Neutrophil (primary cell): ENCODE results near the genes EVA1C and SON.

- PRO-cap, result no peak
These were observed 75.6 kb downstream of the HUNK start for GRCh38 chr21:31948289-31948998.

- PRO-cap, result no peak
These were observed 85.3 kb downstream of the HUNK start for GRCh38 chr21:31958213-31958431.

DNA sequence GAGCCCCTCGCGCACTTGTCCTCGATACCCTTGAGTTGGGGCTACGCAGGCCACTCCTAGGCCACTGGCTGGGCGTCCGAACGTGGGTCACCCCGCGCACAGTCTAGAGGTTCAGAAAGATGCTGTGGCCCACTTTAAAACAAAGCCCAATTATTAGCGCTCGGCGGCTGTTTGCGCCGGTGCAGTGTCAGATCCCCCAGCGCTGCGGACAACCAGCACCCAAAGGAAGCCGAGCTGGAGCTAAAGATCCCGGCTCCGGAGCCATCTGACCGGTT is 740 bp upstream of the EVA1C start:
- PRO-cap, result no peak

- PRO-cap, result no peak
These were observed at the start of gene EVA1C for GRCh38 chr21:32412543-32413619. EVA1C (plus strand) TSS chr21:32412706.

GRCh38 chr21:32414864-32415816 is 2.6 kb downstream of the EVA1C start:
- PRO-cap, result no peak

DNA sequence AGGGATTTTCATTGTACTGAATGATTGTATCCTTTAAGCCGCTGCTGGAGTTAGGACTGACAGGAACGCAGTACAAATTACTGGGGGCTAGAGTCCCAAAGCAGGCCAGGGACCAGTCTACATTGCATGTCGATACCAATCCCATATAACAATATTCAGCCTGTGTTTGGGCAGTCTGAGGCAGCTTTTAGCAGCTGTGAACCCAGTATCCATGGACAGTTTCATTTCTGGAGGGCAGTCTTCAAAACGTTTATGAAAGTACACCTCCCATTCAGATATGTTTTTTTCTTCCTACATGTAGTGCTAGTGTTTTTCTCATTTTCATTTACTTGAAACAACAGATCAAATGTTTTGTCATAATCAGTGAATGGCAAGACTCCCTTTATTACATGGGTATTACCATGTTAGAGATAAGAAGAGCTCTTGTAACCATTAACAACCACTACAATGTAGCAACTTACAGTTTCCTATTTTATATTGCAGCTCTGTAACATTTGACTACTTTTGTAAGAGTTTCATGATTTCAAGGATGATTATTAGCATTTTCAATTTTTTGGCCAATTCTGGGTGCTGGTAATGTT is 4.0 kb upstream of the SYNJ1 start:
- PRO-cap, result no peak

DNA sequence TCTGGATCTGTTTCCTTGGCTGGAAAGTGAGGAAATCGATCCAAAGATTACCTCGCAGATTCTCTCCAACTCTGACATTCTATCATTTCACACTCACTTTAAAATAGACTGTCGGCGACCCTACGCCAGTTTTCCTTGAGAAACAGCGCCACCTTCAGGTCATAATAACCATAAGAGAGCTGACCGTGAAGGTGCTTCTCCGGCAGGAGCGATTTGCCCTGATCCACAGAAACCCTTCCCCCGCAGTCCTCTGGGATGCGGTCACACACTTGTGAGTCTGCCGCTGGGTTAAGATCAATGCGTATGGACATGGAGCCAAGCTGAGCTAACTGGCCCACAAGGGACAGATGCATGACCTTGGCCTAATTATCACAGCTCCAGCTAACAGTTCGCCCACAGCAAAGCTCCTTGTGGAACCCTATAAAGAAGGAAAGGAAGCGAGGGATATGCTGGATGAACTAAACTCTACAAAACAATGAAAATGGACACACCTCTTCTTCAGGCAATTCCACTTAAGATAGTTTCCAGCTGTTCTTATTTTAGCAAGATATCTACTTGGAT is 32.8 kb upstream of the IFNAR2 start:
- PRO-cap, result no peak

DNA sequence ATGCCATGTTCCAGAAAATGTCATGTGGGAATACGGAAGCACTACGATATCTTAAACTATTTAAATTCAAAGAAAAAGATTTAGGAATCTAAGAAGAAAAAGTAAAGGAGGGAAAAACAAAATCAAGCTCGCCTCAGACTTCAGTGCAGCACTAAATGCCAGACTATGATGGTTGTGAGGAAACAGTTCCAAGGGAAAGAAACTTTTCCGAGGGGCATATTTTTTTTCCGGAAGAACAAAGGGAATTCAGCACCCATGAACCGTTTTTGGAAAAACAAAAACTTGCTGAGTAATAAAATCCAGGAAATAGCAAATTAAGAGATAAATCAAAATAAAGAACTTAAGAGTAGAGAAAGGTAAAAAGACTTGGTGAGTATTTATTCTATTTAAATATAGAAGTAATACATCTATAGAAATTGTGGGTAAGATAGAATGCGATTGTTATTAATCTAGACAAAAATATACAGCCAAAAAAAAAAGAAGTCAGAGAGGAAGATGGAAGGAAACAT is 3.8 kb downstream of the IFNAR2 start:
- PRO-cap, result no peak

GRCh38 chr21:33268760-33269688 is 2.9 kb downstream of the IL10RB start:
- PRO-cap, result no peak

DNA sequence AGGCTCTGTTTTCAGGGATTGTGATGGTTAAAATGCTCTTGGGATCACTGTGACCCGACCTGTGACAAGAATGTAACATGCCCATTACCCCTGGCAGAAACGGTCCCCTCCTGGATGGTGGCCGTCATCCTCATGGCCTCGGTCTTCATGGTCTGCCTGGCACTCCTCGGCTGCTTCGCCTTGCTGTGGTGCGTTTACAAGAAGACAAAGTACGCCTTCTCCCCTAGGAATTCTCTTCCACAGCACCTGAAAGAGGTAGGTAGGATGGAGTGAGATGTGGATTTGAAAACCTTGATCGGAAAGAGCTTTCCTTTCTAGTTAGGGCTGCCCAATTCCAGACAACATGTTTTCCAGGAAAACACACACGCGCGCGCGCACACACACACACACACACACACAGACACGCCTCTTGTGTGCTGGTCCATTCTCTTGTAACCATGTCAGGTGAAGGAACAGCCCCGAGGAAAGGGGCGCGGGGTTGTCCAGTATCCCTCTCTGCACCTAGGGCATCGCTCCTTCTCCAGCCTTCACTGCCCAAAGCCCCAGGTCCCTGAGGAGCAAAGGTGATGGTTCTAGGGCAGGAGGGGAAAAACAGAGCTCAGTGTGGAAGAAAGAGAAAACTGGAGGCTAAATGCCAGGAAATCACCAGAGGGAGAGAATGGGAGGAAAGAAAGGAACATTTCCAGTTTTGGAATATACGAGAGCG is 22.0 kb downstream of the IL10RB start:
- PRO-cap, result no peak

DNA sequence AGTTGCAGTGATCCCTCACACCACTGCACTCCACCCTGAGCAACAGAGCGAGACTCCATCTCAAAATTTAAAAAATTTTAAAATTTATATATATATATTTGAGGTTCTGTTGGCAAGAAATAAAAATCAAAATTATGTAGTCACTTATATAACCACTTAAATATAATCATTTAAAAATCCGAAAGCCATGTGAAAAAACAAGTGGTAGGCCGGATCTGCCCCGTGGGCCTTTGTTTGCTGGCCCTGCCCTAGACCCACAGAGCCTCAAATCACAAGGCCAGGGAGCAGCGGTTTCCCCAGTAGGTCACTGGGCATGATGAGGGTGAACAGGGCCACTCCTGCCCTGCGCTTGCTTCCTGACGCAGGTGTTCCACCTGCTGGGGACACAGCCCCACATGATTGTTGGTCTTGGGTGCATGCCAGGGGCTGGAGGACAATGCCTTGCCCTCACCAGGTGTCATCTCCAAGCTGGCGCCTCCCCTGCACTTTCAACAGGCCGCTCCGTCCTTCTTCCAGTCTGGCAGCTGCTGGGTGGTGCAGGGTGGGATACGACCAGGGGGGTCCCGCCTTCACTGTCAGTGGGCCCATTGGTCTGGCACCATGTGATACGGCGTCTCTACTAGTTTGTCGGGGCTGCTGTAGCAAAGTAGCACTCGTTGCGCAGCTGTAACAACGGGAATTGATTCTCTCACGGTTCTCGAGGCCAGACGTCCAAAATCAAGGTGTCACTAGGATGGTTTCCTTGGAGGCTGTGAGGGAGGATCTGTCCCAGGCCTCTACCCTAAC is 24.3 kb downstream of the IL10RB start:
- PRO-cap, result no peak

DNA sequence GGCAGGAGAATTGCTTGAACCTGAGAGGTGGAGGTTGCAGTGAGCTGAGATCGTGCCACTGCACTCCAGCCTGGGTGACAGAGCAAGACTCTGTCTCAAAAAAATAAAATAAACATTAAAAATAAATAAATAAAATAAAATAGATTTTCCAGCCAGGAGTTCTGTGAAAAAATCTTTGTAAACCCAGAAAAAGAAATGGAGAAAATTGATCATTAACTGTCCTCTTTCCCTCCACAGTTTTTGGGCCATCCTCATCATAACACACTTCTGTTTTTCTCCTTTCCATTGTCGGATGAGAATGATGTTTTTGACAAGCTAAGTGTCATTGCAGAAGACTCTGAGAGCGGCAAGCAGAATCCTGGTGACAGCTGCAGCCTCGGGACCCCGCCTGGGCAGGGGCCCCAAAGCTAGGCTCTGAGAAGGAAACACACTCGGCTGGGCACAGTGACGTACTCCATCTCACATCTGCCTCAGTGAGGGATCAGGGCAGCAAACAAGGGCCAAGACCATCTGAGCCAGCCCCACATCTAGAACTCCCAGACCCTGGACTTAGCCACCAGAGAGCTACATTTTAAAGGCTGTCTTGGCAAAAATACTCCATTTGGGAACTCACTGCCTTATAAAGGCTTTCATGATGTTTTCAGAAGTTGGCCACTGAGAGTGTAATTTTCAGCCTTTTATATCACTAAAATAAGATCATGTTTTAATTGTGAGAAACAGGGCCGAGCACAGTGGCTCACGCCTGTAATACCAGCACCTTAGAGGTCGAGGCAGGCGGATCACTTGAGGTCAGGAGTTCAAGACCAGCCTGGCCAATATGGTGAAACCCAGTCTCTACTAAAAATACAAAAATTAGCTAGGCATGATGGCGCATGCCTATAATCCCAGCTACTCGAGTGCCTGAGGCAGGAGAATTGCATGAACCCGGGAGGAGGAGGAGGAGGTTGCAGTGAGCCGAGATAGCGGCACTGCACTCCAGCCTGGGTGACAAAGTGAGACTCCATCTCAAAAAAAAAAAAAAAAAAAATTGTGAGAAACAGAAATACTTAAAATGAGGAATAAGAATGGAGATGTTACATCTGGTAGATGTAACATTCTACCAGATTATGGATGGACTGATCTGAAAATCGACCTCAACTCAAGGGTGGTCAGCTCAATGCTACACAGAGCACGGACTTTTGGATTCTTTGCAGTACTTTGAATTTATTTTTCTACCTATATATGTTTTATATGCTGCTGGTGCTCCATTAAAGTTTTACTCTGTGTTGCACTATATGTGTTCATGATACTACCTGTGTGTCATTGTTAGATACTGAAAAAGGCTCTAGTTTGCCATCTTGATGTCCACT is 28.3 kb upstream of the IFNAR1 start:
- PRO-cap, result no peak

DNA sequence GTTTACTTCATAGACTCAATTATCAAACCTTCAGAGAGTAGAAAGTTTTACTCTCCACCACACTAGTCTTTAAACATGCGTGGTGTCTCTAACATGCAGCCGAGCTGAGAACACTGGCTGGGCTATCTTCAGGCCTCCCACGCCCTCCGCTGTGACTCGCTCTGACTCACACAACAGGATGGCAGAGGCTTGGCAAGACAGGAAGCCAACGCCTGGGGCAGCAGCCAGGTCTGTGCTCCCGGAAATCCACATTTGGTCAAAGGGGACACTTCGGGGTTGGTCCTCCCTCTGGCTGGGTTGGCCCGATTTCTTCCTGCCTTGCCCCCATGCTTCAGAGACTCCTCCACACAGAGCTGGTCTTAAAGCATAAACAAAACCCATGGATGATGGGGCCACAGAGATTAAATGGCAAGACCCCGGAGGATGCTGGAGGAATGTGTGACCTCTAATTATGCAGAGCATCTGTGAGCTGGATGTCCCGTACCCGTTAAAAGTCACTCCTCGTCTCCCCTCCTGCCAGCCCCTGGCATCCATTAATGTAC is 22.6 kb upstream of the IFNGR2 start:
- PRO-cap, result unidirectional peak, minus-strand start at position 115 of the sequence

GRCh38 chr21:33434594-33435373 is 31.6 kb downstream of the IFNGR2 start:
- PRO-cap, result no peak

GRCh38 chr21:33441824-33442665 is 37.7 kb downstream of the TMEM50B start:
- PRO-cap, result no peak

DNA sequence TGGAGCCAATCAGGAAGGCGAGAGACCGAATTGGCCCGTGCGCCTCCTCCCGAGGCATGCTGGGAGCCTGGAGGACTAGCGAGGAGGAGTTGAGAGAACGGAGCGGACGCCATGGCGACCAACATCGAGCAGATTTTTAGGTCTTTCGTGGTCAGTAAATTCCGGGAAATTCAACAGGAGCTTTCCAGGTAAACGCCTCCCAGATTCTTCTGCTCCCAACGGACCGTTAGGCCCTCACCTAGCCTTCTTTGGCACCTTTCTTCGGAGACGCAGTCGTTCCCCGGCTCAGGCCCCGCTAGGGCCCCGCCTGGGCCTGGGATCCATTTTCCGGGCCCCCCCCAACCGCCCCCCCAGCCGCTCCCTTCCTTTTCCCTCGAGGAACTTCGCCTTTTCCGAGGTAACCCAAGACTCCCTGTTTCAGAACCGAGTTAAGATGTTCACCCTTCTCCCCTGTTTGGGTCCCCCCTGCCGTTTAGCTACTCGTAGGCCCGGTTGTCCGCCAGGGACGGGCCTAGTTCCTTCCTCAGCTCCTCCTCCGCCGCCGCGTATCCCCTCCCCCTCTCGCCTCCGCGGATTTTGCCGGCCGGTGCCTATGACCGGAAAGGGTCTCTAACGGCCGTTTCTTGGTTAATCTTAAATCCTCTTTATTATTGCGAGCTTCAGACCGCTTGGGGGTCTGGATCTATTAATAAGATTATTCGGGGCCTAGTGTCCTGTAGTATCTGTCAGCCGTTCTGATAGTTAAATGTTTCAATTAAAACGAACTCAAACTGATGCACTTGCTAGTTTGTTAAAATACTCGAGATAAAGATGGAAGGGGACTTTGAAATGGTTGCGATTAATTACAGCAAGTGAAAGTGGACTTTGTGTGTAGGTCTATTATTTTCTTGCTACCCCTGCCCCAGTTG is at the start of gene SON:
Gene SON (plus strand): TSS at position 57 of the 908 bp plus-strand sequence.
- PRO-cap, result bidirectional peak, plus-strand start at position 81 of the sequence, minus-strand start outside the sequence; unidirectional peak, minus-strand start at position 467 of the sequence

GRCh38 chr21:33549330-33550399 is 6.8 kb downstream of the SON start:
- PRO-cap, result no peak

DNA sequence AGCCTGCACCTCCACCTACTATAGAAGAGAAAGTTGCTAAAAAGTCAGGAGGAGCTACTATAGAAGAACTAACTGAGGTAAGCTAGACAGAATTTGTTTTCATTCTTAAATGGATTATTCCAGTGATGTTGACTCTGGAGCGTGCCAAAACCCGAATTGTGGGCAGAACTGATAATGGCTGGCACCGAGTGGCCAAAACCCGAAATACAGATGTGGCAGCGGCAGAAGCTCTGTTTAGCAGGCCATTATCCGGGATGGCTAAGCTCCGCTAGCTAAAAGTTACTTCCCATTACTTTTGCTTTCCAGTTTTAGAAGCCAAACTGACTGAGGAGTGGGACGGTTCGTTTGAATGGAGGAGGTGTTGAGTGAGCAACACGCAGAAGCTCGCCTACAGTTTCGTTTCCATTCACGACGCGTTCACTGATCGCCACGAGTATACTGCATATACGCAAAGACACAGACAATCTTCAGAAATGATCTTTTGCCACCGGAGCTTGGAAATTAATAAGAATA is 14.5 kb downstream of the SON start:
- PRO-cap, result no peak

- PRO-cap, result no peak
These were observed 16.5 kb downstream of the SON start for GRCh38 chr21:33559026-33559971.

DNA sequence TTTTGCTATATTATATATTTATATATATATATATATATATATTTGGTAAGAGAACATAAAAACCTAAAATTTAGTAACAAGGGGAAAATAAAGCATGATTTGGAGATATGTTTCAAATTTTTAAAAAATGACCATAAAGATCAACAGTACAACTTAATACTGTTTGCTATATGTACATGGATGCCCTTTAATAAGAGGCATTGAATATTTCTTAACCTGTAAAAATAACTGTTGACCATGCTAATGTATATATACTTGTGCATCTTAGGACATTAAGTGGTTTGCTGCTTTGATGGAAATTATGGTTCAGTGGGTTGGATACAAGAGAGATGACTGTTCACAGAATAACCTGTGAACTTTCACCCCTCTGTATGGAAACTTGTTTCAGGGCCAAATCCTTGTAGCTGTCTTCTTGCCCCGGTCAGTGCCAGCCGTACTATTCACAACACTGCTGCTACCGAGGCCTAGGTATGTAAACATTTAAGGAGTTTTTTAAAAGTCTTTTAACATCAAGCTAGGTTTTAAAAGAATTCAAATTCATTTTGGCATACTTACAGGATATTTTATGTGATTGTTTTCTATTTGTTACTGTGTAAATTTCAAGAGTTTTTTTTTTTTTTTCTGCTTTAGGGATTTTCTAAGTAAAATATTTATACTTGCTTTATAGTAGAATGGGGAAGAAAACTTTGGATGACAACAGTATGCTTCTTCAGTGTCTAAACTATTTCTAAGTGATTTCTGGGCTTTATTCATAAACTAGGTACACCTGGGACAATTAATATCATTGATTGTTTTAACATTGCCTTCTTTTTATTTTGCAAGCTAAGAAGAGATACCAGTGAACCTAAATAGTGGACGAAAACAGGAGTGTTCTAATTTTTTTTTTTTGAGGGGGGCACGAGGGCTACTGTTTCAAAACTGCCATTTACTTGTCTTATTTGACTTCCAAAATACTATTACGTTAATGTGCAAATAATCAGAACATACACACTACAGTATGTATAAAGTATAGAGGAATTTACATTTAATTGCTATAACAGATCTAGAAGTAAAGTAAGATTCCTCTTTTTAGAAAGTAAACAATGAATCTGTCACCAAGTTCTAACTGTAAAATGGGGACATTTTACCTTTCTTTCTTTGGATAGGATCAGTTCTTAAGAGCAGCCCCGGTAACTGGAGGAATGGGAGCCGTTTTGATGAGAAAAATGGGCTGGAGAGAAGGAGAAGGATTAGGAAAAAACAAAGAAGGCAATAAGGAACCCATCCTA is 15.9 kb downstream of the DONSON start:
- PRO-cap, result no peak